GM12878 (cell line): ENCODE measurements around the genes SLC16A8 and DMC1.

GRCh38 chr22:37875646-37876173 is 26.5 kb downstream of the EIF3L start:
- RAMPAGE, long total RNA: no peak
- RRBS, 2 experiments: no CpG with 5 or more reads among the region's 8 CpGs
CAGE:
- cytosol, long polyA minus RNA: no peak
- cytosol, long polyA plus RNA: no peak
- long polyA plus RNA: no peak
- nucleolus, long total RNA: no peak
- nucleus, long polyA plus RNA: no peak
- nucleus, long total RNA: no peak

GRCh38 chr22:37933772-37934267 is 19.6 kb downstream of the C22orf23 start:
- RAMPAGE, long total RNA: no peak
- RRBS, 2 experiments: 1 to 3% methylated on average over 4 of the region's 12 CpGs
CAGE:
- cytosol, long polyA minus RNA: no peak
- cytosol, long polyA plus RNA: no peak
- long polyA plus RNA: no peak
- nucleolus, long total RNA: no peak
- nucleus, long polyA plus RNA: no peak
- nucleus, long total RNA: no peak

- RAMPAGE, long total RNA: no peak
- RRBS, 2 experiments: no CpG with 5 or more reads among the region's 6 CpGs
CAGE:
- cytosol, long polyA minus RNA: no peak
- cytosol, long polyA plus RNA: no peak
- long polyA plus RNA: no peak
- nucleolus, long total RNA: no peak
- nucleus, long polyA plus RNA: no peak
- nucleus, long total RNA: no peak
Observed at GRCh38 chr22:37940554-37941085, 12.8 kb downstream of the C22orf23 start.

DNA sequence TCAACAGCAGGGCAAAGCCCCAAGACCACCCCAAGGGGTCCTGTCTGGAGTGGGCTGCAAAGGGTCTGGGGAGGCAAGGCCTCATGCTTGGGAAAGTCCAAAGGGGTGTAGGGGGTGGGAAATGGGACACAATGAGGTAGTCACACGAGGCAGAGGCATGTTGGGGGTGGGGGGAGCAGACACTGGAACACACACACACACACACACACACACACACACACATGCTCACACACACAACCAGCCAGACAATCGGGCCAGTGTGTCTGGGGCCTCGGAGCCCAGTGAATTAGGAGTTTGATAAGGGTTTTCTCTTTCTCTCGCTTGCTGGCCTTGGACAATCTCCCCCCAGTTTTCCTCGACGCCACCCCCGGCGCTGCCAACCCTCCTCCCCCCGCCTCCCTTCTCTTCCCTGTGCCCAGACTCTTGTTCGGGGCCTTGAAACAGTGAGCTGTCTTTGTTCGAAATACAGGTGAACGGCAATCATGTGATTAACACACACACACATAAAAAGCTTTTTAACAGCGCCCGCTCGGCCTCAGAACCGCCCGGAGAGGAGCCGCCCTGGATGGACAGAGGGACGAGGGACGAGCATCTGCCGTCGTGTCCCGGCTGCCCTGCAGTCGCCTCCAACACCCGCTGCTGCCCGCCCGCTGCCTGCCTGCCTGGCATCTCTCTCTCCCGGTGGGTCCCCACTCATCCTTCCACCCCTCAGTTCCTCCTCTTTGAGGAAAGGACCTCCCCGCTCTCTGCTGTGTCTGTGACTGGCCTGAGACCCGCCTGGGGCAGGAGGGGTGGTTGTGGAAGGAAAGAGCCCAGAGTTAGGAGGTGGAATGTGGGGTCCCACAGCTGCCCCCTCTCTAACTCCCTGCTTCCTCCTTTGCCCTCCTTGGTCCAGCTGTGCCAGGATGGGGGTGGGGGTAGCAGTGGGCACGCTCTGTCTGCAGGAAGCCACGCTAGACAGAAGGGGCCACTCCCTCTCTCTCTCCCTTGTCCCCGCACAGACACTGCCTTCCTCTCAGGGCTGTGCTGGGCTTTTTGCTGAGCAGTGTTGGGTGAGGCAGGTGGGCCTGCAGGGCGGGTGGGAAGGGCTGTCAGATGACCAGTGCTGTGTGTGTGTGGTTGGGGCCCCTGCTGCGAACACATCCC is 1.6 kb upstream of the SOX10 start:
- RAMPAGE, long total RNA: no peak
- RRBS, 2 experiments: 85% methylated on average over 11 of the region's 35 CpGs
CAGE:
- cytosol, long polyA minus RNA: no peak
- cytosol, long polyA plus RNA: no peak
- long polyA plus RNA: no peak
- nucleolus, long total RNA: no peak
- nucleus, long polyA plus RNA: no peak
- nucleus, long total RNA: no peak

GRCh38 chr22:38016236-38016479 is 31.8 kb upstream of the SOX10 start:
- RAMPAGE, long total RNA: no peak
- RRBS, 2 experiments: no CpG with 5 or more reads among the region's 7 CpGs
CAGE:
- cytosol, long polyA minus RNA: no peak
- cytosol, long polyA plus RNA: no peak
- long polyA plus RNA: no peak
- nucleolus, long total RNA: no peak
- nucleus, long polyA plus RNA: no peak
- nucleus, long total RNA: no peak

GRCh38 chr22:38083914-38084353 is at the start of gene SLC16A8:
SLC16A8 (minus strand) TSS chr22:38084184.
- RAMPAGE, long total RNA: no peak
- RRBS, 2 experiments: no CpG with 5 or more reads among the region's 11 CpGs
CAGE:
- cytosol, long polyA minus RNA: no peak
- cytosol, long polyA plus RNA: no peak
- long polyA plus RNA: no peak
- nucleolus, long total RNA: no peak
- nucleus, long polyA plus RNA: no peak
- nucleus, long total RNA: no peak

- RAMPAGE, long total RNA: no peak
- RRBS, 2 experiments: 65 to 74% methylated on average over 2 of the region's 17 CpGs
CAGE:
- cytosol, long polyA minus RNA: no peak
- cytosol, long polyA plus RNA: no peak
- long polyA plus RNA: no peak
- nucleolus, long total RNA: no peak
- nucleus, long polyA plus RNA: no peak
- nucleus, long total RNA: no peak
Observed at GRCh38 chr22:38107635-38108490, 2.6 kb downstream of the BAIAP2L2 start.

GRCh38 chr22:38203936-38204132 is 2.0 kb downstream of the MAFF start:
- RAMPAGE, long total RNA: no peak
CAGE:
- cytosol, long polyA minus RNA: no peak
- cytosol, long polyA plus RNA: no peak
- long polyA plus RNA: no peak
- nucleolus, long total RNA: no peak
- nucleus, long polyA plus RNA: no peak
- nucleus, long total RNA: no peak

DNA sequence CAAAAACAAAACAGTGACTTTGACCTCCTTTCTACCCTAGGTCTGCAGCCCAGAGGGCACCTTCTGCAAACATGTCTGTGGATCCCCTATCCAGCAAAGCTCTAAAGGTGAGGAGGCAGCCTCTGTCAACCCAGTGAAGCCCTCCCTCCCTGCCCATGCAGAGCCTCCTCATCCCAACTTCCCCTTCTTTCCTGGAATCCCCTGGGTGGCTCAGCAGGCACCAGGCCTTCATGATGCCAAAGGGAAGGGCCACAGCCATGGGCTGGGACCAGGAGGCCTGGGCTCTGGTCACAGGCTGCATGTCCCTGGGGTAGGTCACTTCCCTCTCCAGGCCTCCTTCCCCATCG is 12.0 kb downstream of the MAFF start:
- RAMPAGE, long total RNA: no peak
- RRBS, 2 experiments: no CpG with 5 or more reads among the region's 1 CpG
CAGE:
- cytosol, long polyA minus RNA: no peak
- cytosol, long polyA plus RNA: no peak
- long polyA plus RNA: no peak
- nucleolus, long total RNA: no peak
- nucleus, long polyA plus RNA: no peak
- nucleus, long total RNA: no peak

DNA sequence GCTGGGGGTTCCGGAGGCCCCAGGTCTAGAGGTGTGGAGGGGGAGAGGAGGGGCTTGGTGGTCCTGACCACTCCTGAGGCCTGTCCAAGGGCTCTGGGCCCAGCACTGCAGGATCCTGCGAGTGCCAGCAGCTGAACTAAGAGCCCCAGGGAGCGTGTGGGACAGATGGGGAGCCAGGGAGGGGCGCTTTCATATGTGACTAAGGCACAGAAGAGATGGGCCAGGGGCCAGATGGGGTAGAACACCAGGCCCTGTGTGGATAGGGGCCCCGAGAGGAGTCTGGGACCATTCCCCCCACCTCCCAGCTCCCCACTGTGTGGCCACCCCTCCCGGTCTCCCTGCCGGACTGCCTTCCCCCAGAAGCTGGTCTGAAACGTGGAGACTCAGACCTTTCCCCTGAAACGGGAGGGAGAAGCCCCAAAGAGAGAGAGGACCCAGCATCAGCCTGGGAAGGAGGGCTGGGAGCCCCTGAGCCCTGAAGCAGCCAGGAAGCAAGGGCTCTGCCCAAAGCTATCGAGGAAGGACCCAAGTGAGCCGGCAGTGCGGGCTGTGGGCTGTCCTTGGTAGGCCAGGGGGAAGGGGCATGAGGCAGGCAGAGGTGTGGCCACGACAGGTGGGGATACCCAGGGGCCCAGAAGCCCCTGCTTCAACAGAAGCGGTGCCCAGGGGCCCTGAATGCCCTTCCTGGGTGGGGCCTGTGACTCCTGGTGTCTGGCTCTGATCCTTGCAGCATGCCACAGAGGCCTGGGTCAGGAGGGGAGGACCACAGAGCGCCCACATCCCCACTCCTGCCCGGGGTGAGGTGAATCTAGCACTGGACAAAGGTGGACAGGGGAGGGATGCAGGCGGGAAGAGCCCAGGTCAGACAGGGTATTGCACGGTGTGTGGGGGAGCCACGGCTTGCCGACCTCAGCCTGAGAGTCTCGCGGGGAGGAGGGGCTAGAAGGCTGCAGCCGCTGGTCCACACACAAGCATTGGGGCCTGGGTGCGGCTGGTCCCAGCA is 18.7 kb downstream of the MAFF start:
- RAMPAGE, long total RNA: no peak
- RRBS, 2 experiments: no CpG with 5 or more reads among the region's 24 CpGs
CAGE:
- cytosol, long polyA minus RNA: start-site peak on the minus strand centred at position 598 of the sequence, 11 bp wide, 10 reads
- cytosol, long polyA plus RNA: no peak
- long polyA plus RNA: no peak
- nucleolus, long total RNA: no peak
- nucleus, long polyA plus RNA: no peak
- nucleus, long total RNA: no peak

- RAMPAGE, long total RNA: no peak
- RRBS, 2 experiments: no CpG with 5 or more reads among the region's 23 CpGs
CAGE:
- cytosol, long polyA minus RNA: no peak
- cytosol, long polyA plus RNA: no peak
- long polyA plus RNA: no peak
- nucleolus, long total RNA: no peak
- nucleus, long polyA plus RNA: no peak
- nucleus, long total RNA: no peak
Observed at GRCh38 chr22:38292508-38293672, 20.1 kb upstream of the TMEM184B start.

DNA sequence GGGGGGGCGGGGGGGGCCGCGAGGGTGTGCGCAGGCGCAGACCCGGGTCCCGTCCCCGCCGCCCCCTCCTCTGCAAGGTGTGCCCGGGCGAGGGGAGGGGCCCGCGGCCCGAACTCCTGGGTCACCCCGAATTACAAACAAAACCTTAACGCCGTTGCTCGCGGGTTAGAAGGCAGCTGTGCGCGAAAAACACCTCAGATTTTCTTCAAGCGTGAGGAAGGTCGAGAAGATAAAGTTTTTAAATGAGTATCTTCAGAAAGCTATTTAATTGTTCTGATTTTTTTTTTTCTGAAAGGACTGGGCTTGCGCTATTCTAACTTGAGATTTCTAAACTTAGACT is 55.8 kb downstream of the KCNJ4 start:
- RAMPAGE, long total RNA: no peak
- RRBS, 2 experiments: under 1 to 3% methylated on average over 5 of the region's 24 CpGs
CAGE:
- cytosol, long polyA minus RNA: no peak
- cytosol, long polyA plus RNA: no peak
- long polyA plus RNA: no peak
- nucleolus, long total RNA: no peak
- nucleus, long polyA plus RNA: no peak
- nucleus, long total RNA: no peak

GRCh38 chr22:38489101-38490068 is 16.7 kb downstream of the DDX17 start:
- RAMPAGE, long total RNA: no peak
- RRBS, 2 experiments: no CpG with 5 or more reads among the region's 23 CpGs
CAGE:
- cytosol, long polyA minus RNA: start-site peak on the minus strand at chr22:38489937-38489944, 43 reads
- cytosol, long polyA plus RNA: no peak
- long polyA plus RNA: no peak
- nucleolus, long total RNA: no peak
- nucleus, long polyA plus RNA: no peak
- nucleus, long total RNA: no peak

DNA sequence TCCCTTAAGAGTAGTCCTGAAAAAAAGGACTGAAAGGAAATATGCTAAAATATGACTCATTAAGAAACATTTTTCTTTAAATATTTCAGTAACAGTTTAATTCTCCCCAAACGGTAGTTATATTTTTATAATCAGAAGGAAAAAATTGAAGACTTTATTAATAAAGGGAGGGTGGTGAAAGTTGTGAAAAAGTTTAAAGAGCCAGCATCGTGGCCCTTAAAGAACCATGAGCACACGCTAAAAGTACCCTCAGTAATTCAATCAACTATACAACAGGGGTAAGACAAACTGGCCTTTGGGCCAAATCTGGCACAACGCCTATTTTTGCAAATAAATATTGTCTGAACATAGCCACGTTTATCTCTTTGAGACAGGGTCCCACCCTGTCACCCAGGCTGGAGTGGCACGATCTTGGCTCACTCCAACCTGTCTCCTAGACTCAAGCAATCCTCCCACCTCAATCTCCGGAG is 13.2 kb downstream of the DDX17 start:
- RAMPAGE, long total RNA: no peak
- RRBS, 2 experiments: no CpG with 5 or more reads among the region's 7 CpGs
CAGE:
- cytosol, long polyA minus RNA: no peak
- cytosol, long polyA plus RNA: no peak
- long polyA plus RNA: no peak
- nucleolus, long total RNA: no peak
- nucleus, long polyA plus RNA: no peak
- nucleus, long total RNA: no peak

DNA sequence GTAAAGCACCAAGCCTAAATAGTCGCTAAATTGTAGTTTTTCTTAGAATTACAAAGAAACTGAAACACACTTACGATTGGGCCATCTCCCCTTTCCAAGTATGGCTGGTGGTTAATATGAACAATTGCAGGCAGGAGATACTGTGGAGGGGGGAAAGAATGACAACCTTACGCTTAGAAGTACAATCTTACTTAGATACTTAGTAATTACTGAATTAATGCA is 8.2 kb downstream of the DDX17 start:
- RAMPAGE, long total RNA: no peak
- RRBS, 2 experiments: no CpG with 5 or more reads among the region's 3 CpGs
CAGE:
- cytosol, long polyA minus RNA: no peak
- cytosol, long polyA plus RNA: no peak
- long polyA plus RNA: no peak
- nucleolus, long total RNA: start-site peak on the minus strand centred at position 88 of the sequence, 9 bp wide, 41 reads
- nucleus, long polyA plus RNA: no peak
- nucleus, long total RNA: no peak

- RAMPAGE, long total RNA: no peak
- RRBS, 2 experiments: 2% methylated on average over 40 of the region's 88 CpGs
CAGE:
- cytosol, long polyA minus RNA: no peak
- cytosol, long polyA plus RNA: no peak
- long polyA plus RNA: no peak
- nucleolus, long total RNA: no peak
- nucleus, long polyA plus RNA: no peak
- nucleus, long total RNA: no peak
Observed at GRCh38 chr22:38505112-38506130, 690 bp downstream of the DDX17 start.

GRCh38 chr22:38569638-38570336 is at the start of gene DMC1:
DMC1 (minus strand) TSS chr22:38570183.
- RAMPAGE, long total RNA: no peak
- RRBS, 2 experiments: 0% methylated on average over 5 of the region's 55 CpGs; no CpG with 5 or more reads in 1 of the 2 experiments
CAGE:
- cytosol, long polyA minus RNA: no peak
- cytosol, long polyA plus RNA: no peak
- long polyA plus RNA: no peak
- nucleolus, long total RNA: no peak
- nucleus, long polyA plus RNA: no peak
- nucleus, long total RNA: no peak

GRCh38 chr22:38685873-38686767 is 4.4 kb downstream of the TOMM22 start:
- RAMPAGE, long total RNA: no peak
- RRBS, 2 experiments: no CpG with 5 or more reads among the region's 11 CpGs
CAGE:
- cytosol, long polyA minus RNA: no peak
- cytosol, long polyA plus RNA: no peak
- long polyA plus RNA: no peak
- nucleolus, long total RNA: no peak
- nucleus, long polyA plus RNA: no peak
- nucleus, long total RNA: no peak

DNA sequence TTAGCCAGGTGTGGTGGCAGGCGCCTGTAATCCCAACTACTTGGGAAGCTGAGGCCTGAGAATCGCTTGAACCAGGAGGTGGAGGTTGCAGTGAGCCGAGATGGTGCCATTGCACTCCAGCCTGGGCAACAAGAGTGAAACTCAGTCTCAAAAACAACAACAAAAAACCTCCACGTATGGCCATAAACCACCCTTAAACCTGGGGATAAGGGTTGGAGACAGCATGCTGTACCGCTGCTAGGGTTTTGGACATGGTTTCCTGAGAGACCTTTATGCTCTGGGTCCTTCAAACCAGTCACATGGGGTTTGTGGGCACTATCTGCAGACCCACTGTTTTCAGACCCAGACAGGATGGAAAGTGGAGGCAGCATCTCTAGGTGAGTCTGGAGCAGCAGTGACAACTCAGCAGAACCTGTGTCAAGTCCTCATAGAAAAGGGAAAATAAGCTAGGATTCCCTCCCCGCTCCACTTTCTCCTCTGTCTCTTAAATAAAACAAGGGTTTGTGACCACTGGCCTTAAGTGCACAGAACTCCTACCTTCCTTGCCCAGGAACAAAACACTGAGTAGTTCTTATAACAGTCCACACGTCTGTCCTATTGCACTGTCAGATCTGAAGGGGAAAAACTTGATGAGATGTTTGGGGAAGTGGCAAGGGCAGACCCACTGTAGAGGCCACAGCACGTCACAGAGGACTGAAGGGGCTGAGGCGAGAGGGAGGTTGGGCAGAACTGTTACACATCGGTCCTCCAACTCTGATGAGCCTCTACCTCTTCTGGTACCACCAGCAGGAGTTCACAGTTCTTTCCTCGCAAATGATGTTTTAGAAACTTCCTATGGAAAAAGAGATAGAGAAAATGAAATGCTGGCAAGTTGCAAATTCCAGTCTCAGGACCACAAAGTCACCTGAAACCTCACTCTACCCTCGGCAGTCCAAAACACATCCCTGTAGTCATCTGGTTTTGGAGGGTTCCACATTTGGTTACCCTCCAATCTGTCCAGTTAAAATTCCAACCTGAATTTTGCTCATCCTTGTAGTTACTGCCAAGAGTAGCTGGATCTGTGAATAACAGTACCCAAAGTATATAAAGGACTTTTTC is 5.8 kb downstream of the TOMM22 start:
- RAMPAGE, long total RNA: no peak
- RRBS, 2 experiments: no CpG with 5 or more reads among the region's 12 CpGs
CAGE:
- cytosol, long polyA minus RNA: start-site peak on the minus strand centred at position 263 of the sequence, 8 bp wide, 32 reads
- cytosol, long polyA plus RNA: no peak
- long polyA plus RNA: no peak
- nucleolus, long total RNA: no peak
- nucleus, long polyA plus RNA: no peak
- nucleus, long total RNA: no peak

- RAMPAGE, long total RNA: no peak
- RRBS, 2 experiments: no CpG with 5 or more reads among the region's 11 CpGs
CAGE:
- cytosol, long polyA minus RNA: no peak
- cytosol, long polyA plus RNA: no peak
- long polyA plus RNA: no peak
- nucleolus, long total RNA: no peak
- nucleus, long polyA plus RNA: no peak
- nucleus, long total RNA: no peak
Observed at GRCh38 chr22:38696504-38697721, 3.8 kb downstream of the JOSD1 start.